ENCODE measurements around a stretch of chr7.

- RRBS: no CpG with 5 or more reads among the region's 8 CpGs
Observed at GRCh38 chr7:131042151-131043119, 285.2 kb upstream of the MKLN1 start.

GRCh38 chr7:131044861-131045104 is 282.9 kb upstream of the MKLN1 start:
- RRBS: no CpG with 5 or more reads among the region's 2 CpGs

DNA sequence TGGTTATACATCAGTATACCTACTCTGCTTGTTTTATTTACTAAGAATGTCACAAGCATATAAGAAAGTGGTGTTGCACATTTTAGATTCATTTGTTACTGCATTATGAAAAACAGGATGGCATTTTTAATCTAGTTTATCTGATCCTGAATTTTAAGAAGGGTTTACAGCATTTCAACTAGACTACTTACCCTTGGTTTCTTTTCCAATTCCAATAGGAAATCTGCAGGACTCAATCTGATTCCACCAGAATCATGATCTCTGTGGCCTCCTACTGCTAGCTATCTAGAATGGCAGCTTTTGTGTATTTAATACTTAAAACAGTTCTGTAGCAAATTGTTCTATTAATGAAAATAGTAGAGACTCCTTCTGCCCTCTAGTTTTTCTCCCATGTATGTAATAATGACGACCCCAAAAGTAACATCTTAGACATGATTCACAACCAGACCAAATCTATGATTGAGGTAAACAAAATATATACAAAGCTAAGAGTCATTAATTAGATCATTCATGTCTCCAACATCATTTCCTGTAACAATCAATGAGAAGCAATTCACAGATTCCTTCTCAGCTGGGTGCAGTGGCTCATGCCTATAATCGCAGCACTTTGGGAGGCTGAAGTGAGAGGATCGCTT is 259.1 kb upstream of the MKLN1 start:
- RRBS: no CpG with 5 or more reads among the region's 3 CpGs

- RRBS: no CpG with 5 or more reads among the region's 2 CpGs
Observed at GRCh38 chr7:131087285-131087622, 240.4 kb upstream of the MKLN1 start.

DNA sequence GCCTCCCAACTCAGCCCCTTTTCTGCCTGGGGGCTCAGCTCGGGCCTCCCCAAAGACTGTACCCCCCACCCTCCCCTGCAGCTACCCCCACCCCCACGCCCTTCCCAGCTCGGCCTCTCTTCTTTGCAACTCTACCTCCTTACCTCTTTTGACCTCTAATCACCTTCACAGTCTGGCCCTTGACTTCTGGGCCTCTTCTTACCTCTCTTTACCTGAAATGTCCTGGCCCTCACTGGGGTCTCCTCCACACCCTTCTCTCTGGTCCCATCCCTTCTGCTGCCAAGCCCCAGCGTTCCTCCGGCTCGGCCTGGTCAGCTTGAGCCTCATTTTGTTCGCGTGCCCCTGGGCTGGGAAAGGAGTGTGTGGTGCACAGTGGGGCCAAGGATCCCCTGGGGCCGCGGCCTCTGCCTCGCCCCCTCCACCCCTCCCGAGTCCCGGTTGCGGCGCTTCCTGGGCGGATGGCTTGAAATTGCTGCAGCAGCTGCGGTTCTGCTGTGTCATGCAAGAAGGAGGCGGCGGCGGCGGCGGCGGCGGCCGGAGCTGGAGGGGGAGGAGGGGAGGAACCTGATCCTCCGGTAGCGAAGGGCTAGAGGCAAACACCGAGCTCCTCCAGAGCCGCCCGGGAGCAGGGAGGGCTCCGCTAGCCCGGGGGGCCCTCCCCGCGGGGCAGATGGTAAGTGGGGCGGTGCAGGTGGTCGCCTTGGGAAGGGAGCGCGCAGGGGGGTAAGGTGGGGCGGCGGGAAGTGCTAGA is 218.0 kb upstream of the MKLN1 start:
- RRBS: under 1% methylated on average over 10 of the region's 40 CpGs

DNA sequence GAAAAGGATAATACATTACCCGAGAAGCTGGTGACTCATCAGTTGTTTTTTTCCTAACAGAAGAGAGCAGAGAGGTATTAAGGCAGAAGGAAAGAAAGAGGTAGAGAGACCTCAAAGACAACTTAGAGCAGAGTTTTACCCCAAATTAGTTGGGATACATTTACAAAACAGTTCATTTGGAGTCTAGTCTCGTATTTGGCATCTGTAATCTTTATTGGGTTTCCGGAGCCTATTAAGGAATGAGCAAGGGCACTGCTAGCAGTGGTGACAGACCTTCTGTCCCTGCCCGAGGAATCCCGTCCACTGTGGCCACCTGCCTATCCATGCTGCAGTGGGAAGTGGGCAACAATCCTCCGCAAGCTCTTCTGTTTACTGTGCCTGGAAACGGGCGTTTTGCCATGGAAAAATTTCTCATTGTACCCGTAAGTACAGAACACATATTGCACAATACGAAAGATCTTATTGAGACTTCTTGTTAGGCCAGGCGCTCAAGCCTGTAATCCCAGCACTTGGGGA is 169.9 kb upstream of the MKLN1 start:
- RRBS: no CpG with 5 or more reads among the region's 11 CpGs

GRCh38 chr7:131188276-131189185 is 139.1 kb upstream of the MKLN1 start:
- RRBS: no CpG with 5 or more reads among the region's 9 CpGs

- RRBS: no CpG with 5 or more reads among the region's 6 CpGs
Observed at GRCh38 chr7:131334536-131335339, 7.1 kb downstream of the MKLN1 start.

DNA sequence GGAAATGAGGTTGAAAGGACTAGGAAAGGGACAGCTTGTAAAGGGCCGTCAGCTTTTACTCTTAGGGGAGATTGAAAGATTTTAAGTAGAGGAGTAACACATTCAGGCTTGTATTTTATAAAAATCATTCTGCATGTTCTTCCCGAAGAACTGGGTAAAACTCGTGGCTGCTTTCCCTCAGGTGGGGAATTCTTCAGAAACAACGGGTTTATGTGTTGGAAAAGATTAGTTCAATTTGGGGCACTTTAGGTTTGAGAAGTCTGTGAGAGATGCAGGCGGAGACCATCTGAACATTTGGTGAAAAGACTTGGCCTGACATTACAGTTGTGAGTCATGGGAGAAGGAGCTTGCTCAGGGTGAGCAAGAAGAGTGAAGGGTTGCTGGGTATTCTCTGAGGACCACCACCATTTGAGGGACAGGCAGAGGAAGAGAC is 88.8 kb downstream of the PODXL start:
- RRBS: no CpG with 5 or more reads among the region's 5 CpGs

DNA sequence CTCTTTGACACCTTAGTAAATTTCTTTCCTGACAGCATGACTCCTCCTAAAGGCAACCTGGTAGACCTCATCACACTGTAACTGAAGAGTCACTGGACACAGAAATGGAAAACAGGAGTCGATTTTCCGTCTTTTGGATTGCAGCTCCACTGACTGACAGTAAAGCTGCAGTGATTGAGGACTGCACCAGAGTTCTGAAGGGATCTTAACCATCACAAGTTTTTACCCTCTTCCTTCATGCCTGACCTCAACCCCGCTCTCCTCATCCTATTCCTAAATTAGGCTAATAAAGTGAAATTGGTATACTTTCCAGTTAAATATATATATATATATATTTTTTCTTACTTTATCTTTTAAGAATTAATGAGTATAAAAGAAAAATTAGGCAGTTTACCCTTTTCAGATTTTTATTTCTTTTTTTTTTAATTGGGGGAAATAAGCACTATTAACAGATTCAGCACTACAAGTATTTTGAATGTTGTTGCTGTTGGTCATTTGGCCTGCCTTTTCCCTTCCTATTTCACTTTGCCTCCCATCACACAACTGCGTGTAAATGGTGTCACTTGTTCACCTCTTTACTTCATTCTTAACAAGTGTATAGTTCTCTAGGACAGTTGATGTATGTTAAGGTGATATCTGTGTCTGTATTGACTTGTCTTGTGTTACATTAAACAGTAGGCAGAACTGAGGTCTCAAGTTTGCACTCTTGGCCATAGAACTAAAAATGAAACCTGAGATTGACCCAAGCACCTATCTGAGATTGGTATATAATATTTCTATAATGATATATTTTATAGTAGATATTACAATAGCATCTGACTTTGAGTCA is 68.6 kb downstream of the PODXL start:
- RRBS: no CpG with 5 or more reads among the region's 4 CpGs

DNA sequence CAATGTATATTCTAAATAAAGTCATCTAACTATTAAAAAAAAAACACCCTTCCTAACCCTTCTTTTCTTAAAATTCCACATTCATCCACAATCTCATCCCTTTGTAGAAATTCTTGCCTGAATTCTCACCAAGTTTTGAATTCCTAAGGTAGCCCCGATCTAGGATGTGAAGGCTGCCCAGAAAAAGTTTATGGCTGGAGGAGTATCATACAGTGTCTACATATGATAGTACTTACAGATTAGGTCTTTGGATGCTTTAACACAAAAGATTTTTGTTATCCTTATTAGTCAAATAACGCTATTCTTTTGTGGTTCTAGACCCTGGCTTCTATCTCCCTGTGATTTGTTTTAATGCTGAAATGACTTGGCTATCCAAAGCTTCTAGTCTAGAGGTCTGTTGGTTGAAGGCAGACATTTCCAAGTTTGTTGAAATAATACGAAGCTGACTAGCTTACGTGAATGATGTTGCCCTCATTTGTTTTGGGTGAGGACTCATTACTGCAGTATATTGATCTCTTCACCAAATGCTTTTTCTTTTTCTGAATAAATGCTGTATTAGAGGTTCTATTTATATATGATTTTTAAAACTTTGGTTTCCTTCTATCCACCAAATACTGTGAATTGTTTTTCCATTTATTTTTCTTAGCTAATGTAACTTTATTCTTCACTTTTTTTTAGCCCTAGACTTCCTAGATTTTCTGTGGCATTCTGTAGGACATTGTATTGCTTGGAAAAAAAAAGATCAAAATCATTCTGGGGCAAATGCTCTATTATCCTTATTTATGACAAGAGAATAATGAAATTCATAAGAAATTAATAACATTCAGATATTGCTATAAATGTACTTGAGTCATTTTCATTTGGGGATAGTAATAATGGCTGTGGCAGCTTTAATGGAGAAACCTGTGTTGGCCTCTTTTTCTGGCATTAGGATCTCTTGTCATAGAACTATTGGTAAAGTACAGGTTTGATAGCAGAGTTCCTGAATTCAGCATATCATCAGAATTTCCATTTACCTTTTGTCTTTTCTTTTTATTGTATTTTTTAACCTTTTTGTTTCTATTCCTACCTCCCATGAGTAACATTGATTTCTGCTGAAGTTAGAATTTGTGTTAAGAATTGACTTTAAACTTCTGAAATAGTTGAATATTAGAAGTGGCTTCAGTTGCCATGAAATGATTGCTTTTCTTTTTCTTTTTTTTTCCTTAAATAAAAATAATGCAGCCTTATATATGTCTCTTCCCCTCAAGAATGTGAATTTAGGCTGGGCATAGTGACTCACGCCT is 64.8 kb downstream of the PODXL start:
- RRBS: no CpG with 5 or more reads among the region's 5 CpGs

DNA sequence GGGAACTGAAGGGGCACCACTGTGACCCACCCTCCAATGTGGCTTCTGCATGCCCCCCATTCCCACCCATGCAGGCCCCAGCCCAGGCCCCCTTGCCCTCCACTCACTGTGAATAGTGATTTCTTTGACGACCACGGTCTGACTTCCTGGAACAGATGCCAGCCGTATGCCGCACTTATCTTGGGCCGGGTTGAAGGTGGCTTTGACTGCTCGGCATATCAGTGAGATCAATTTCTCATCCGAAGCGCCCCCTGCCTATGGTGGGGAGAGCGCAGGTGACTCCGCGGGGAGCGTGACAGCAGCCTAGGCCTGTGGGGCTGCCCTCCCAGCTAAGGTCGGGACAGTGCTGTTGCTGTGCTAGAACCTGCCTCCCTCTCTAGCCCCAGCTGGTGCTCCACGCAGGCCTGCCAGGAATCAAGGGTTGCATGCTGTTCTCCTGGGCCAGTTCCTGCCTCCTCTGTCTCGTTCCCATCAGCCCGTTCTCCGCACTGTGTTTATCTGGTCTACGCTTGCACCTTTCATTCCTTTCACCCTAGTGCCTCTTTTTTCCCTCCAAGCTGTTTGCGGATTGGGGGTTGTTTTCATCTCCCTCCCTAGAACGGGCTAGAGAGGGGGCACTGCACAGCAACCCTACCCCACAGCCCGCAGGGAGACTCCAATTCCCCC is 49.8 kb downstream of the PODXL start:
- RRBS: no CpG with 5 or more reads among the region's 21 CpGs

- RRBS: no CpG with 5 or more reads among the region's 13 CpGs
Observed at GRCh38 chr7:131625739-131626505, 69.5 kb upstream of the PODXL start.

- RRBS: 11% methylated on average over 6 of the region's 16 CpGs
Observed at GRCh38 chr7:131829794-131830413, 273.5 kb upstream of the PODXL start.

GRCh38 chr7:131929129-131929612 is 372.7 kb upstream of the PODXL start:
- RRBS: no CpG with 5 or more reads among the region's 2 CpGs

- RRBS: no CpG with 5 or more reads among the region's 3 CpGs
Observed at GRCh38 chr7:132425322-132425701, 151.0 kb downstream of the PLXNA4 start.

DNA sequence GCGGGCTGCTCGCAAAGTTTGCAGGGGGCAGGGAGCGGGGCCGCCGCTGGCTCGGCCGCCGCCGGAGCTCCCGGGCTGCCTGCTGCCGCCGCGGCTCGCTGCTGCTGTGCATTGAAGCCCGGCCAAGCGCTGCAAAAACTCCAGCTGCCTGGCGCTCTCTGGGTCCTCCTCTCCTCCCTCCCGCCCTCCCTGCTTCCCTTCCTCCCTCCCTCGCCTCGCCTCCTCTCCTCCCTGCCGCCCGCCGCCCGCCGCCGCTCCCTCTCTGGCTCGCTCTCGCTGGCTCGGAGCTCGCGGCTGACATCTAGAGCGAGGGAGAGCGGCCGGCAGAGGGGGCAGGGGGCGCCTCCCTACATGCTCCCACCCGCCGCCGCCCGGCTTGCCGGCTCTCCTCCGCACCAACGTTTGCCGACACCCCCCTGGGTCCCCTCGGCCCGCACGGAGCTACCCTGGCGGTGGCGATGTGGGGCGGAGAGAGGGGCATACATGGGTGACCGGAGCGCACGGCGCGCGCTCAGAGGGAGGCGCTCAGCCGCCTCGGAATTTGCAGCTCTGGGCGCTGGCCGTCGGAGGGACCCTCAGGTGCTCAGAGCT is 1.0 kb upstream of the PLXNA4 start:
- RRBS: 3% methylated on average over 27 of the region's 61 CpGs

- RRBS: no CpG with 5 or more reads among the region's 4 CpGs
Observed at GRCh38 chr7:132784960-132785637, 208.8 kb upstream of the PLXNA4 start.

DNA sequence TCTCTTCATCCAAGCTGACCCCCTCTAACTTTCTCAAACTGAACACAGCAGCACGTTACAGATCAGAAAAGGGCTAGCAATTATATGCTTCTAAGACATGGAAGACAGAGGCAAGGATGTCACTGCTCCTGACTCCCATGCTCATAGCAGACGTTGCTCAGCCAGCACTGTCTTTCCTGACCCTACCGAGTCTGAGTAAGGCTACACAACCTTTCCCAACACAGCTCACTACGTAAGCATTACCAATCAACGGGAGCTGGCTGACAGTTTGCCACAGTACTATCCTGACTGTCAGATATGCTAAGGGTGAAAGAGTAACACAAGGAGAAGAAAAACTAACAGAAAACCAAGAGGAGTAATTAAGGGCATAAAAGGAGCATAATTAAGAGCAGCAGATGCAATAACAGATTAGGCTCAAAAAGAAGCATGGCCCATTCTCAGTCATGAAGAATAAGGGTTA is 171.2 kb downstream of the CHCHD3 start:
- RRBS: no CpG with 5 or more reads among the region's 5 CpGs

DNA sequence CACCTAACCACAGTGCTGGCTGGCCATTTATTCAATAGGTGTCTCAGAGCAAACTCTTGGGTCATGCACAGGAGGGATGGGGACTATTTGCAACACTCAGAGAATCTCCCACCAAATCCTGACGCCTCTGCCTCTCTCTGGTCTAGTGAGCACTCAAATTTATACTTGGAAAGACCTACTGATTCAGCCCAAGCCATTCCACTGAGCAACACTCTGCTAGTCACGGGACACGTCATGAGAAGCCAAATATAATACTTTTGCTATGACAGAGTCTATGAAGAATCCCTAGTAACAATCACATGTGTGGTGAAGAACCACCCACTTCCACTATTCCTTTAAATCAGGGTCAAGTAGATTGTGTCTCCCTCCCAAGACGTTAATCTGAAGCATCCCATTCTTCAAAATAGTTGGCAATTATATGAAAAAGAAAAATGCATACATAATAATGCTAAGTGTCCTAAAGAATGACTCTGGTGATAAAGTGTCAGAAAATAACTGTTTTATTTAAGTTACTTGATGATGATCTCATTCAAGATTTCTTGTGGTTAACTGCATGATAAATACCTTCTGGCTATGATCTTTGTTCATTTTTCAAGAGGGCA is 28.5 kb downstream of the CHCHD3 start:
- RRBS: no CpG with 5 or more reads among the region's 4 CpGs